ENCODE results near the gene TSHZ2.

DNA sequence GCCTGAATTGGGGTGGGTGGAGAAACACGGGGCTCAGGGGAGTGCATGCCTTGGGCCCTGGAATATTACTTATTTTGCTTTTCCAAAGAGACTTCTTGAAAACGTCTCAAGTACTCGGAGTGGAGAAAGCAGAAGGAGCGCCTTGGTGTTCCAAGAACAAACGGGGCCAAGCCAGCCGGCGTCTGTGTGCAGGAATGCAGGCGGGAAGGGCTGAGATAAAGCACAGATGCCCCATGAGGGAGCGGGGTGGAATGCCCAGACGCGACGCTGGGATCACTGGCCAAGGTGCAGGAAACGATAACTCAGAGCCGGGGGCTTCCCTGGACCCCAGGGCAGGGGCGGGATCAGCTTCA, 114.2 kb downstream of the NFATC2 start:
- PRO-cap: no peak
- CAGE, long polyA plus RNA: no peak

- PRO-cap: no peak
- CAGE, long polyA plus RNA: no peak
Observed at GRCh38 chr20:51491906-51493238, 50.1 kb downstream of the NFATC2 start.

DNA sequence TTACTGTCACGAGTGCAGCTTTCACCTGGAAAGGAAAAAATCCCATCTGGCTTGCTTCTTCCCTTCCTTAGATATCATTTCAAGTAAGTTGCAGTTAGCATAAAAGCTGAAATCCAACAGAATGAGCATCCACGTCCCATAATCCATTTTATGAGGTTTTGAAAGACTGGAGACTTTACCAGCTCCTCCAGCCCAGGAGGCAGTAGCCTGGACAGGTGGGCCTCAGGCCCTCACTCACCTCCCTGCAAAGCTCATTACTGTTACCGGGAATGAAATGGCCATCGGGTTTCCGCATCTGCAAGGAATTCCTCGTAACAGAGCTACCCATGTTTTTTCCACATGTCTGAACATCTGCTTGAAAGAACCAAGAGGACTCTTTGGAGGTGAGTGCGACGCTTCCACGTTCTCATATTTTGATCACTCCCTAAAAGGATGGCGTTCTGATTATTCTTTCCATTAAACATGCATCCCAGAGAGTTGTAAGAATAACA, 32.8 kb downstream of the NFATC2 start:
- PRO-cap: no peak
- CAGE, long polyA plus RNA: no peak

- PRO-cap: bidirectional peak, plus-strand start at chr20:51525359, minus-strand start at chr20:51525410
- CAGE, long polyA plus RNA: no peak
Observed at GRCh38 chr20:51525169-51525548, 17.4 kb downstream of the NFATC2 start.

DNA sequence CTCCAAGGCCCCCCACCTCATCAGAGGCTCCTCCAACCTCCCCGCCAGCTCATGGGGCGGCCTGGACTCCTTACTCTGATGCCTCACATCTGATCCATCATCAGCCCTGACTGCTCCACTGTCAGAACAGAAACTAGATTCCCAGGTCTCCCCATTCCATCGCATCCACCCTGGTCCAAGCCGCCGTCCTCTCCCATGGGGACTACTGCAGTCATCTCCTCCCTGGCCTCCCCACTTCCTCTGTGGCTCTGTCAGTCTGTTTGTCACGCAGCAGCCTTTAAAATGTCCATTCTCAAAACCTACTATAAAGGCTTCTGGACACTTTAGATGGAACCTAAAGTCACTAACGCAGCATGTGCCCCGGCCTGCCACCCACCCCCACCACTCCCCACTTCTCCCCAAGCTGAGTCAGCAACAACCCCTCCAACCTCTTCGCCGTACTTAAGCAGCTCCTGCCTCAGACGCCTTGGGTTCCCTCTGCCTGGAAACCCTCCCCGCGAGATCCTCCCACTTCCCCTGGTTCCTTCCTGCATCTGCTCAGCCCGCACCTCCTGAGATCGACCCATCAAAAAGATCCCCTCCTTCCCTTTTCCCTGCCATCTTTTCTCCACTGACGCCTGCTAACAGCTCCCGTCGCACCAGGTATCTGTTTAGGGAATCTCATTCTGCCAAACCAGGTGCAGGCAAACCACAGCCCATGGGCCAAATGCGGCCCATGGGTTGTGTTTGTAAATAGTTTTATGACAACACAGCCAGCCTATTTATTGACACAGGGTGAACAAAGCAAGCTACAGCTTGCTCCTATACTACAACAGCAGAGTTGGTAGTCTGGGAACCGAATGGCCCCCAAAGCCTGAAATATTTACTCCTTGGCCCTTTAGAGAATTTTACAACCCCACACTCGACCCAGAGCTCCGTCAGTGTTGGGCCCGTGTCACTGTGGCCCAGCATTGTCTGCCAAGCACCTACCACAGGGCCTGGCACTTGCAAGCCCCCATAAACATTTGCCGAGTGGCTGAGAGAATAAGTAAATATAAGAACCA, 16.6 kb downstream of the NFATC2 start:
- PRO-cap: no peak
- CAGE, long polyA plus RNA: no peak

DNA sequence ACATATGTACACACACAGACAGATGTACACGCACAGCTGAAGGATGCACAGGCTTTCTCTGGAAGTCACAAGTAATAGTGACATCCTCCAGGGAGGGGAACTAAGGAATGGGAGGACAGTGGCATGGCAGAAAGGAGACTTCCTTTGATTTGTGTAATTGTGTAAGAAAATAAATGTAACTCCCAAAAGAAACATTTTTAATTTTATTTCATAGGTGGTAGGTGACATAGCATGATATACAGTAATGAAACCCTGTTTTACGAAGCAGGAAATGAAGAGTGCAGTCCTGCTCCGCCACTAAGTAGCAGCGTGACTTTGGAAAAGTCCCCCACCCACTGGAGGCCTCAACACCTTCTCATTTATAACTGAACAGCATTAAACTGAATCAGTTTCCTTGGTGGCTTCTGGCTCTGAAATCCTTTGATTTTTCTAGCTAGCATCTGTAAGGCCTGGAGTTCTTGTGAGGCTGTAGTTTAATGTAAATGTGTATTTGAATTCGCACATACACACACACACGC, 14.0 kb downstream of the NFATC2 start:
- PRO-cap: unidirectional peak, plus-strand start at position 388 of the sequence
- CAGE, long polyA plus RNA: no peak

- PRO-cap: no peak
- CAGE, long polyA plus RNA: no peak
Observed at GRCh38 chr20:51563340-51563761, 20.8 kb upstream of the NFATC2 start.

GRCh38 chr20:51624120-51624760, 81.7 kb upstream of the NFATC2 start:
- PRO-cap: no peak
- CAGE, long polyA plus RNA: no peak

- PRO-cap: no peak
- CAGE, long polyA plus RNA: no peak
Observed at GRCh38 chr20:51934346-51934748, 132.0 kb upstream of the SALL4 start.

- PRO-cap: no peak
- CAGE, long polyA plus RNA: no peak
Observed at GRCh38 chr20:52971866-52972540, at the start of gene TSHZ2. TSHZ2 (plus strand) TSS chr20:52972358.

DNA sequence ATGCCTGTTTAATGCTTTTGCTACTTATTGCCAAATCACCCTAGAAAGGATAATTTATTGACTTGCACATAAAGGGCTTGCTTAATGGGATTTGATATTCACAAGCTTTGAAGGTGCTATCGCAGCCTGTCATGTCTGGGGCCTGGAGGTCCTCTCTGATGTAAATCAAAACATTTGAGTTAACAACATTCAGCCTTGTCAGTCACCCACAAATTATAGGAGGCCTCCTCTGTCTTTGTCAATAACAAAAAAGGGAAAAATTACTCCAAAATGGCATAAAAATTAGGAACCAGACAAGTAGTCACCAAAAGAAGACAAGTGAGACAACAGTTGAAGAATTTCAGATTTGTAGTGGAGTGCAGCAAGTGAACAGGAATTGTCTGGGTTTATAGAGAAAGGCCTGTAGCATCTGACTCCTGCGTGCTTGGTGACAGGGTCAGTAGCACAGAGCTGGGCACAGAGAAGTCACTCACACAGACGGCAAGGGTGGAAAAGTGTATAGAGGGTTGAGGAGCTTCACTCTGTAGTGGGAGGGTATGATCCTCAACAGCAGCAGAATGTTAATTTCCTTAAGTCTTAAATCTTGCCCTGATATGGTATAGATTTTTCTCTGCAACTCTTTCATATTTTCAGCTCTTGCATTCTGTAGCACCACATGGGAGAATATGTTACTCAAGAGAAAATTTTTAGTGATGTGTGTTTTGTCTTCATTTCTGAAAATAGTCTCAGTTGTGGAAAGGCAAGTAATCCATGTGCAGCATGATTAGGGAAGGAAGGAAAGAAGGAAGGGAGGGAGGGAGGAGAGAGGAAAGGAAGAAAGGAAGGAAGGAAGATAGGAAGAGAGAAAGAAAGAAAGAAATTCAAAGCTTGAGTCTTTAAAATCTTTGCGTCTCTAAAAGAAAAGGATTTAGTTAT, 59.2 kb downstream of the TSHZ2 start:
- PRO-cap: no peak
- CAGE, long polyA plus RNA: no peak

DNA sequence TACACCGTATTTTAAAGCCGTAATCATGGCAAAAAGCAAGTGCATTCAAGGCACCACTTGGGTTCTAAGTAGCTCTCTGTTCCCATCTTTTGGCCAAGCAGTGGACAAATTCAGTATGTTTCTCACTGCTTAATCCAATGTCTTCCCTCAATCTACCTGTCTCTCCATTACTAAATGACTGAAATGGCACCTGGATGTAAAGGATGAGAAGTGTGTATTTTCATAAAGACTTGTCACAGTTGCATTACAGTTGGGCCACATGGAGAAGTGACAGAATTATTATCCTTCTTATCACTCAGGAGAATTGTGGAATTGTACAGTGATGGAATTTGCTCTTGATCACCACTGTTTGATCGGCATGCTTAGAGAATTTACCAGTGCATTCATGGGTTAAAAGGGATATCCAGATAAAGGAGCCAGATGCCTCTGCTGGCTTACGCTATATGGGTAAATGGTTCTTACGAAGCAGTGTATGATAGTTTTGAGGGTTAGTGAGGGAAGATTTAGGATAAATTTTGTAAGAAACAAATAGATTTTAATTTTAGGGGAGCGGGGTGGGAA, 145.7 kb downstream of the TSHZ2 start:
- PRO-cap: no peak
- CAGE, long polyA plus RNA: no peak

DNA sequence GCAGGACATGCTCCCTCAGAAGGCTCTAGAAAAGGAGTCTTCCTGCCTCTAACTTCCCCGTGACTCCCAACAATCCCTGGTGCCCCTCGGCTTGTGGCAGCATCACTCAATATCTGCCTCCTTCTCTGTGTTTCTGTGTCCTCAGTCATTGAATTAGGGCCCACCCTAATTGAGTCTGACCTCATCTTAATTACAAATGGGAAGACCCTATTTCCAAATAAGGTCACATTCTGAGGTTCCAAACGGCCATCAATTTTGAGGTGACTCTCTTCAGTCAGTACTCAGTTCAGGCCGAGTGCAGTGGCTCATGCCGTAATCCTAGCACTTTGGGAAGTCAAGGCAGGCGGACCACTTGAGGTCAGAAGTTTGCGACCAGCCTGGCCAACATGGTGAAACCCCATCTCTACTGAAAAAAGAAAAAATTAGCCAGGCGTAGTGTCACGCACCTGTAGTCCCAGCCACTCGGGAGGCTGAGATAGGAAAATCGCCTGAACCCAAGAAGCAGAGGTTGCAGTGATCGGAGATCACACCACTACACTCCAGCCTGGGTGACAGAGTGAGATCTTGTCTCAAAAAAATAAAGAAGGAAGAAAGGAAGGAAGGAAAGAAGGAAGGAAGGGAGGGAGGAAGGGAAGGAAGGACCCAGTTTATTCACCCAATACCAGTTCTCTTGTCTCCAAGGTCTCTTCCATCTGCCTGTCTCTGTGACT, 221.6 kb downstream of the ZNF217 start:
- PRO-cap: no peak
- CAGE, long polyA plus RNA: no peak

DNA sequence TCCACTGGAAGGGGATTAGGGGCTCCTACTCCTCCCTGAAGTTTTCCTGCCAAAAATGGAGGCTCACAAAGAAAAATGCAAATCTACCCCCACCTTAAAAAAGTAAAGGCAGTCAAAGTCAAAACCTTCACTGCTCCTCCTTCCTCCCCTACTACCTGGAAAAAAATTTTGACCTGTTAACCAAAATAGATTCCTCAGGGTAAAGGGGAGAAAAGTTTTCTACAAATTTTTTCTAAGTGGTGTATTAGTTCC, 2.8 kb downstream of the ZNF217 start:
- PRO-cap: no peak
- CAGE, long polyA plus RNA: no peak

GRCh38 chr20:53592530-53593439, 854 bp downstream of the ZNF217 start:
- PRO-cap: bidirectional peak, plus-strand start at chr20:53592751, minus-strand start at chr20:53592765
- CAGE, long polyA plus RNA: start-site peak on the plus strand at chr20:53592770-53592777, 41 and 55 reads in 2 replicates

DNA sequence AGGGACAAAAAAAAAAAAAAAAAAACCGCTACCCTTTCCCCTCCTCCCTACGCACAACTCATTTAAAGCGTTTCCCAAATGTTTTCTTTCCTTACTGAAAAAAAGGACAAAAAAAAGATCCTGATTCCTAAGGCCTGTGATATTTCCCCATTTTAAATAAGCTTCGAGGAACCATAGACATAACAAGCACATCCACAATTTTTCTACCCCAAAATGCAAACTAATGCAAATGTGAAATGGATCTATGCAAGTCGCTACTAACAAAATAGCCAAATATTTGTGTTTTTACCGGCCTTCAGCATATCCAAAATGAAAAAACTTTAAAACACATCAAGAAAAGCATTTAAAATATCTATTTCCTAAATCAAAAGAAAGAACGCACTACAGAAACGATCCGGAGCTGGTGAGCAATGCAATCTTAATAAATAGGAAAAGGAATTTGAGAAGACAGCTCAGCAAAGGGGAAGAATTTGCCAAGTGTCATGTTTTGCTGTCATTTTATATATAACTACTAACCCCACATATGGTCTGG, 1.5 kb upstream of the ZNF217 start:
- PRO-cap: no peak
- CAGE, long polyA plus RNA: no peak

- PRO-cap: no peak
- CAGE, long polyA plus RNA: no peak
Observed at GRCh38 chr20:53597535-53598173, 4.0 kb upstream of the ZNF217 start.

GRCh38 chr20:53621354-53622428, 28.1 kb upstream of the ZNF217 start:
- PRO-cap: no peak
- CAGE, long polyA plus RNA: no peak

DNA sequence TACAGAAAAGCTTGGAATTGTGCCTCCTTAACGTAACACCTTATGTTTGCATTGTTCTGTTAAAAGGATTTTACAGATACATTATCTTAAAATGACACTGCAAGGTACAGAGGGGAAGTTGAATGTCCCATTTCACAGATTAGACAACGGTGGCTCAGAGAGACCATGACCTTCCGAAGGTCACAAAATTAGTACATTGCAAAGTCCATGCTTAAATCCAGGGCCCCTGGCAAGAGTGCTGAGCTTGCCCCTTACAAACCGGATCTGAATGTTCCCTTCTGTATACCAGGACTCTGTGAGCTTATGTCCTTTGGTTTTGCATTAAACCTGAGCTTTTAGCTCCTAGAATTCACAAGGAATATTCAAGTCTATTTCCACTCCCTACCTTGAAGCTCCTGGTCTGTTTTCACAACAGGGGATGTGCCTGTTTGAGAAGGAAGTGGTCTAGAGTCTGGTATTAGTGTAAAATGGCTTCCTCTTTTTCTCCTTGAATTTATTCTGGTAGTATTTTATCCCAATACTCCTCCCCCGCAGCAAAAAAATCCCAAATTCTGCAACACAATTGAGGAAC, 28.9 kb upstream of the ZNF217 start:
- PRO-cap: no peak
- CAGE, long polyA plus RNA: no peak

- PRO-cap: no peak
- CAGE, long polyA plus RNA: no peak
Observed at GRCh38 chr20:53718132-53718732, 124.6 kb upstream of the ZNF217 start.

All from B cell (primary cell).